NALM6 (cell line): ENCODE results near the genes TGOLN2 and CAPG.

DNA sequence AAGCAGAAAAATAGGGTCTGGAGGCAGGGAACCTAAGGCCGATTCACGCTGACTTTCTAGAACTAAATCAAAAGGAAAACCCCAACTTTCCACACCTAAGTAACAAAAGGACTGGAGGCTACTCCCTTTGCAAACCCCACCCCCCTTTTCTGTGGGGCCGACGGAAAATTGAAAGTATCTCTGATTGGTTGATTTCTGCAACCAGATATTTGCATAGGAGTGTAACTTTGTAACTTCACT lies 19.2 kb downstream of the TMSB10 start:
- PRO-cap: no peak

- PRO-cap: no peak
Observed at GRCh38 chr2:84989623-84990272, 18.8 kb downstream of the KCMF1 start.

DNA sequence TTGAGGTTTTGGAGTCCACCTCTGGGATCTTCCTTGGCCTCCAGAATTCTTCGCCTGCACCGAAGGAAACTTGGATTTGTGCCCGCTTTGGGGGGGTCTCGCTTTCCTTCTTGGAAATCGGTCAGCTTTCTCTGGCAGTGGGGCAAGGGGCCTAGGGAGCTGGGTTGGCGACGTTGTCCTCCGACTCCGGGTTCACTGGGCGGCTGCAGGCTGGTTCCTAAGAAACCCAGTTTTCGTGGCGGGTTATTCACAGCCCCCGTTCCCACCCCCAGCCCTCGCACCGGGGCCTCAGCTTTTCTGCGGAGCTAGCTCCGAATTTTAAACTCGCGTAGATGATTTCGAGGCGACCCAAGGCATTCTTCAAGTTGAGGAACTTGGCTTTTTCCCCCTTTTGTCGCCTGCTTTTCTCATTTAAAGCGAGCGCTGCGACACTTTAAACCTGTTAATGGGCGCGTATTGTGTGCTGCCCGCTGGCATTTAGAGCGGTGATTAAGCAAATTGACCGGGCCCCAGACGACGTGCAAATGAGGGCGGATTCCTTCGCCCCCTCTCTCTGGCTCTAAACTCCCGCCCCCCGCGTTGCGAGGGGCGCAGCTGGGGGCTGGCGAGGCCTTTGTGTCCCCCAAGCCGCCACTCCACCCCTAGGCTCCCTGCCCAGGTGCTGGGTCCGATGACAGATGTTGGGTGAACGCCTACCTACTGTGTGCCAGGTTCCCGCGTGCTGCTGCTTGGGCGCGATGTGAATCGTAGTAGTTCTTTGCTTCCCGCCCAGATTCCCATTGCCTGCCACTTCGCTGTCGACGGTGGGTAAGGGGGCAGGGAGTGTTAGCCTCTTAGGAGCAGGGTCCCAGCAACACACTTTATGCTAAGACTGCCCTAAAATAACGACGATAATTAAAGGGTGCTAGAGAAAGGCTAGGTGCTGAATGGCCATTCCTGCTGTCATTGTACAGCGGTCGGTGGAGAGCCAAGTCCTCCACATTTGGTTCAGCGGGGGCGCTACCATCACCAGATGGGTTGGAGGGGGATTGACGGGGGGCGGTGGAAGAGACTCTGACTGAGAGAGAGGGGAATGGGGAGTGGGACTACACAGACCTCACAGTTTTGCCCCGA lies 1.8 kb downstream of the TCF7L1 start:
- PRO-cap: no peak

DNA sequence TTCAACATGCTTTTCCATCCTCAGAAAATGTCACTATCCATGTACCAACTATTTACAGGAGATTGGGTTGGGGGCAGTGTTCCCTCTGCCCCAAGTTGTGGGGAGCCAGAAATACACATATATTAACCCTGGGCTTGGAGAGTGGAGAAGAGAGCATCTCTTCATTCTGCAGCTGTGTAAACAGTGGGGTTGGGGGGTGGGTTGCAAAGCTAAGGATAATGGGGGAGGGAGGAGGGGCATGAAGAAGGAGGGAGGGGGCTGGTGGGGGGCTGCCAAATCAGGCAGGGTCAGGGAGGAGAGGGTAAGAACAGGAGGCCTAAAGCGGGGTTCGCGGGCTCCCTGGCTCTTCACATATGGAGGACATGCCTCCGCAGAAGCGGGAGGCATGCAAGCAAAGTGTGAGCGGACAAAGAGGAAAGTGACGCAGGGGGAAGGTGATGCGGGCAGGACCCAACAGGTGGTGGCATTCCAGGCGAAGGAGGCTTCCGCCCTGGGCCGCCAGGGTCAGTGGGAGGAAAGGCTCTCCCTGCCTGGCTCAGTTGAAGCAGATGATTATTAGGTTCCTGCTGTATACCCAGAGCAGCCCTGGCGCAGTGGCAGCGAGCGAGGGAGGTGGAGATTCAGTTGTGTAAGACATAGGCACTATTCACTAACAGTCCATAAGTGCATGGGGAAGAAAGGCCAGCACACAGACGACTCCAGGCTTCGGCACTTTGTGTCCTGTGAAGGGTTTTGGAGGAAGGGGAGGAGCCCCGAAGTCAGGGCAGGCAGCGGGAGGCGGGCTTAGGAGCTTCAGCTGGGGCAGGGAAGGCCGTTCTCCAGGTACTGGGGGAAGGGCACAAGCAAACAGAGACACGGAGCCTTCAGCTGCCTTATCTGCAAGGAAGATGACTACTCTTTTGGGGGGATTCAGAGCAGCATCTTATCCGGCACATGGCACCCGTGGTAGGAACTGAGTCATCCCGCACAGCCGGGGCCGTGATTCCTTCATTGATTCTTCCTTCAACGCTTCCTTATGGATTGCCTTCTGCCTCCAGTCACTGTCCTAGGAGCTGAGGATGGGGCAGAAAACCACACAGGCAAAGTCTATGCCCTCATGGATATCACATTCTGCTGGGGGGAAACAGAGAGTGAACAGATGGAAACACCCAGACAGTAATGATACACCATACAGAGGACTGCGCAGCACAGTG lies 89.9 kb downstream of the TGOLN2 start:
- PRO-cap: no peak

- PRO-cap: no peak
Observed at GRCh38 chr2:85244078-85244986, 83.5 kb downstream of the TGOLN2 start.

DNA sequence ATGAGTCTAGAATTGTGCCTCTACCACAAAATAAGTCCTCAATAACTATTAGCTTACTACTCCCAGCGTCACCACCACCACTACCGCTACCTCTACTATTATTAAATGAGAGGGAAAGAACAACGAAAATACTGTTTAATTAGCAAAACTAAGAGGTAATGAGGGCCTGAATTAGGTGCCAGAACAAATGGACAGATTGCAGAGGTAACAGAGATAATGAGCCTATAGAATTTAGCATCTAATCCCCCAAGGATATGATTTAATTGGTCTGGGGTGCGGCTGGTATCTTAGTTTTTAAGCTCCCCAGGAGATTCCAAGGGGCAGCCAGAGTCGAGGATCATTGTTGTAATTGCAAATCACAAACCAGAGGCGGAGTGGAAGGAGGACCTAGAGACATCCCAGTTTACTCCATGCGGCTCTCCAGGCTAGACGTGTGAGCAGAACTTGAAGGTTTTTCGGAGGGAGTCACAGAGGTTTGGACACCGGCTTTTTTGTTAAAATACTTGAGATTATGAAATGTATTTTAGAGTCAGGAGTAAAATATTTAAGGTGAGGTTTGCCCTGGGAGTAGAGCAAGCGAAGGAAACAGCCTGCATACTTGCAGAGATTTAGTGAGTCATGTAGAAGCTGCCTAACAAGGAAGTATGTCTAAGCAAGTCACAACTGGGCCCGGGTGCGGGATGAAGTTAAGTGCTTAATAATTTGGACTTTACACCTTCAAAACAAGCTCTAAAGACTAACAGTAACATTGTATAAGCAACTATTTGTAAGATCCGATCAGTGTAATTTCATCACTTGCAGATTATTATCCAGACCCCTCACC lies 39.6 kb downstream of the TGOLN2 start:
- PRO-cap: no peak

DNA sequence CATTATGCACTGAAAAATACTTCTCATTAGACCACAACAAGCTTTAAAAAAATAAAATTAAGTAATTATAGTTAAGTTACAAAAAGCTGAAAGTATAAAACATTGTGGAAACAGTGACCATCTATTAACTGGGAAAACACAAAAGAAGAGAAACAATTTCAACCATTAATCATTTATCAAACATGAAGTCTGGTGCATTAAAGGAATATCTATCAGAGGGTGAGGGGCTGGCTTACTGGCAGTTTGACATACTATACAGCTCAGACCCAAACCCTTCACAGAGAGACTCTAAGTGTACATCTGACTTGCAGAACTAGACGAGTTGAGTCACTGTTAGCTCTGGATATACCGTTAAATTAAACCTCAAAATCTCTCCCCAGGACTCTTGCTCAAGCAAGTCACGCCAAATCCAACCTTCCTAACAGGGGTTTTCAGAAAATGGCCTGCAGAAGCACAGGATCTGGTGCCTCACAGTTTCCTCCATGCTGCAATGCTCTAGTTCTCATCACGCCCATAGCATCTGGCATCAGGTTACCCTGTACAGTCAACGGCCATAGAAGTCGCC lies 9.6 kb downstream of the TGOLN2 start:
- PRO-cap: no peak

DNA sequence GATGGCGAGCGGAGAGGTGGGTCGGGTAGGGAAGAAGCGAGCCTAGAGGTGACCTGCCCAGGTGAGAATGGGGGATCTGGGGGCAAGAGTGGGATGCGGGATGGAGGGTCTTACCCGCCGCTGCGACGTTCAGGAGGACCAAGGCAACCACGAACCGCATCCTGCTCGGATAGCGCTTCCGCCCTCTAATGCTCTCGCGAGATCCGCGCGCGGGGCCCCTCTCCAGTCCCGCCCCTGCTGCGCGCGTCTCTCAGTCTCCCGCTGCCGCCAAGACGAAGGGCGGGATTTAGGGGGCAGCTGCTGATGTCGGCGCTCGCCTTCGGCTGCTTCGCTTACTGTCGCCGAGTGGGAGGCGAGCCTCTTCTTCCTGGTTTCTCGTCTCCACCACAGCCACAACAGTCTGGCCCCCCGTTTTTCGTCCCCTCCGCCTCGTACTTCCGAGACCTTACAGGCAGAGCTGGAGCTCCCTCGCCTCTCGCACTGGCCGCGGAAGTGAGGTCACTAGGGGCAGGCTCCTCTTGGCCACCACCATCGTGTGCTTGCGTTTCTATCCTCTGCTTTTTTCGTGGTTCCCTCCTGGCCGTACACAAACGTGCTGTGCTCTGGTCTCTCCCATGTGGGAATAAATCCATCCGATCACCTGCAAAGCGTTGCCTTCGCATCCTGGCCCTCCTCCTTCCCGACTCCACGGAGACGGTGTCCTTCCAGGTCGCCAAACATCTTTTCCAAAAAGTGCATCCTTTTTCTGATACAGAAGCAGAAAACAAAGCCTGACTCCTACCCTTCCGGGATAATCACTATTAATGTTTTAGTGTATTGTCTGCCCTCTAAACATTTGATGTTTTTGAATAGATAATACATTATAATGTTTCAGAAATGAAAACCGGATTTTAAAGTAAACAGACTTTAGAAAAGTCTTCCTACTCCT lies at the start of gene TGOLN2:
TGOLN2 (minus strand) TSS at position 187 of the 928 bp plus-strand sequence.
- PRO-cap: bidirectional peak, plus-strand start at position 270 of the sequence, minus-strand start at position 145 of the sequence; bidirectional peak, plus-strand start at position 559 of the sequence, minus-strand start at position 494 of the sequence

GRCh38 chr2:85349221-85349776 lies 5.0 kb downstream of the RETSAT start:
- PRO-cap: no peak

GRCh38 chr2:85356840-85357356 lies 2.3 kb downstream of the ELMOD3 start:
- PRO-cap: no peak

DNA sequence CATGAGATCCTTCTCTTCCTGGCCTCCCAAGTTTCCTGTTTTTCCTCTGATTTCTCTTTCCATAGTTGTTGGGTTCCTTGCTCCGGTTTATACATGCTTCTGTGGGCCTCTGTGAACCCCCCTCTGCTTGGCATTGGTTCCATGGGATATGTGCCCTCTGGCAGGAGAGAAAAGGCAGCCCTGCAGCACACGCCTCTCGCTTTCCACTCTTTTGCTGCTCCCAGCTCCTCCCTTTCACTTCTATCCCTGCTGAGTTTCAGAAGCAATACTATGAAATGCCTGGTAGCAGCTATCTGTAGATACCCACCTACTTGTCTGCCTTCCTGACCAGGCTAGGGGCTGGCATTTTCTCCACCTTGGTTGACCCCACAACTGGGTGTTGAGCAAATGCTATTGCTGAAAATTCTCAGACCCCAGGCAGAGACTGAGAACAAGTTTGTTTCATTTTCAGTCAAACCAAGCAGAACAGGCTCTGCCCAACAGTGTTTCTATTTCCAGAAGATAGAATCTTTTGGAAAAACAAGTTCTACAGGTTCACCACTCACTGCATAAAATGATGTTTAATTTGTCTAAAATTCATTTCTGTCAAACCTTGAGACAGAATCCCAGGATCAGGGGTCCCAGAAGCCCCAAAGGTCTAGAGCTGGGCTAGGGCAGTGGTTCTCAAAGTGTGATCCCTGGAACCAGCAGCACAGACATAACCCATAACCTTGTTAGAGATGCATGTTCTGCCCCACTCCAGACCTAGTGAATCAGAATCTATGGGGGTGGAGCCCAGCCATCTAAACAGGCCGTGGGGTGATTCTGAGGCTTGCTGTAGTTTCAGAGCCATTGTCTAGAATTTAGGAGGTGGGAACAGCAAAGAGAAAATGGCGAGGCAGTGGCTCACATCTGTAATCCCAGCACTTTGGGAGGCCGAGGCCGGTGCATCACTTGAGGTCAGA lies 13.3 kb downstream of the CAPG start:
- PRO-cap: no peak

- PRO-cap: unidirectional peak, minus-strand start at chr2:85410364
Observed at GRCh38 chr2:85410165-85410898, at the start of gene CAPG. Gene CAPG (minus strand): TSS chr2:85410366.

DNA sequence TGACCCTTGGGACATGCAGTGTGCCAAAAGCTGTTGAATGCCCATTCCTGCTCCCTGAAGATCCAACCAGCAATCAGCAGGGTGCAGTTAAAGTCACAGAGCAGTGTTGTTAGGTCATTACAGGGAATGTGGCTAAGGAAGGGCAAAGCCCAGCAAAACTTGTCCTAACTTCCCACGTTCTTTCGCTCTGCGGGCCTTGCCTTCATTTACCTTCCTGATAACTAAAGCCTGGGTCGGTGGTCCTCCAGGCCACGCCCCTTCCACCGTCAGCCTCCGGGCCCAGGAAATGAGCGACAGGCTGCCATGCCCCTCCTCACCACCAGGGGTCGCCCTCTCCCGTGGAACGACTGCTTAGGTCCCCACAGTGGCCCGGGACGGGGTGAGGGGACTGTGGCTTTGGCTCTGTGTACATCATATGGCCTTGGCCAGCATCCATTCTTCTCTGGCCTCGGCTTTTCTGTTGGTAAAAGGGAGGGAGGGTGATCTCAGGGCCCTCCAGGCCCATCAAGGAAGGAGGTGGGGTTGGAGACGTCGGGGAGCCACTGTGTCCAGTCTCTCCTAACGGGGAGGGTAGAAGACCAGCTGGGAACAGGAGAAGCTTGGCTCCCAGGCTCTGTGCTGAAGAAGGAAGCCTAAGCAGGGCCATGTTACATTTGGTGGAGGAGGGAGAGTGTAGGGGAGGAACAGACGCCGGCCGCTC lies 2.1 kb downstream of the SH2D6 start:
- PRO-cap: bidirectional peak, plus-strand start at position 362 of the sequence, minus-strand start at position 223 of the sequence

GRCh38 chr2:85504536-85505625 lies 34.1 kb upstream of the MAT2A start:
- PRO-cap: no peak

DNA sequence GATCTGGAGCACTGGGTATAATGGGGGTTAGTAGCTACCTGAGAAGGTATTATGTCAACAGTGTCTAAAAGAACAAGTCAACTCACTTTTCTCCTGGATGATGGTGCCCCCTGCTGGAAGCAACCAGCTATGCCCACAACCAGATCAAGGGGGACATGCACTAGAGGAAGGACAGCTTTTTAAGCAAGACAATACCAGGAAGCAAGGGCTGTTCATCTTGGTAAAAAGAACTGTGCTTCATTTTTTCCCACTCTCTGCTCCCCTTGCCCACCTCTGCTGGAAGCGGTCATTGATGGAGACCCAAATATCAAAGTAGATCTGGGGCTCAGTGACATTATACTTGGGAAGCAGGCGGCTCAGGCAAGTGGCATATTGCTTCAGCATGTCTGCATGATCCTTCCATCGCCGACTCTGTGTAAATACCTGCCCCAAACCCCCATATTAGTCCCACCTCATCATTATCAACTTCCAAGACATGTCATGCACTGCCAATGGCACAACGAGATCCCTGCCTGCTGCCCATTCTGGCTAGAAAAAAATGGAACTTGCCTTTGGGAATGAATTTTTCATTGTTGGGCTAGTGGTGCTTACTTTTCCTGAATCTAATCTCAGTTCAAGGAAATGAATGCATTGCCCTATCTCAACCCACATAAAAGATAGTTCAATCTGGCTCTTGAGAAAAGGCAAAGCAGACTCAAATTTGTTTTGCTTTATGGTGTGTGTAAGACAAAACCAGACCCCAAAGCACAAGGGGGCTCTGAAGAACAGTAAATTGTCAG lies 9.0 kb downstream of the GGCX start:
- PRO-cap: no peak

- PRO-cap: no peak
Observed at GRCh38 chr2:85648835-85649609, 19.0 kb downstream of the SFTPB start.

DNA sequence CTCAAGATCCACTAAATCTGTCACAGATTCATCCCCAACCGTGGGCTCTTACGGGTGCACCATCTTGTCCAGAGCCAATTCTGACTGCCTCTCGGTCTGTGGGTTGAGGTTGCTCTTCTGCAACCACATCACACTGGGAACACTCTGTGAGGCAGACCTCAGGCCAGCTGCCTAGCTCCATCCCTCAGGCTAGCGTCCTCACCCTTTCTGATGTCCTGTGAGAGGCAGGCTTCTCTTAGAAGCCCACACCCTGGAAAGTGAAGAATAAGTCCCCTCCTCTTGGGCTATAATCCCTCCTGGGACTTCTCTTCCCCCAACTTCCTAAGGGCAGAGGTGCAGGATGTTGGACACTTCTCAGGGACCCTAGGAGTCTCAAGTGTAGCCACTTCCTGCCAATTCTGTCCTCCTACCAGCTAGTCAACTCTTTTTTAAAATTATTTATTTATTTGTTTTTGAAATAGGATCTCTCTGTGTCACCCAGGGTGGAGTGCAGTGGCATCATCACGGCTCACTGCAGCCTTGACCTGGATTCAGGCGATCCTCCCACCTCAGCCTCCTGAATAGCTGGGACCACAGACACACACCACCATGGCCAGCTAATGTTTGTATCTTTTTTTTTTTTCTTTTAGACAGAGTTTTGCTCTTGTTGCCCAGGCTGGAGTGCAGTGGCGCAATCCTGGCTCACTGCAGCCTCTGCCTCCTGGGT lies 11.7 kb downstream of the SFTPB start:
- PRO-cap: no peak

DNA sequence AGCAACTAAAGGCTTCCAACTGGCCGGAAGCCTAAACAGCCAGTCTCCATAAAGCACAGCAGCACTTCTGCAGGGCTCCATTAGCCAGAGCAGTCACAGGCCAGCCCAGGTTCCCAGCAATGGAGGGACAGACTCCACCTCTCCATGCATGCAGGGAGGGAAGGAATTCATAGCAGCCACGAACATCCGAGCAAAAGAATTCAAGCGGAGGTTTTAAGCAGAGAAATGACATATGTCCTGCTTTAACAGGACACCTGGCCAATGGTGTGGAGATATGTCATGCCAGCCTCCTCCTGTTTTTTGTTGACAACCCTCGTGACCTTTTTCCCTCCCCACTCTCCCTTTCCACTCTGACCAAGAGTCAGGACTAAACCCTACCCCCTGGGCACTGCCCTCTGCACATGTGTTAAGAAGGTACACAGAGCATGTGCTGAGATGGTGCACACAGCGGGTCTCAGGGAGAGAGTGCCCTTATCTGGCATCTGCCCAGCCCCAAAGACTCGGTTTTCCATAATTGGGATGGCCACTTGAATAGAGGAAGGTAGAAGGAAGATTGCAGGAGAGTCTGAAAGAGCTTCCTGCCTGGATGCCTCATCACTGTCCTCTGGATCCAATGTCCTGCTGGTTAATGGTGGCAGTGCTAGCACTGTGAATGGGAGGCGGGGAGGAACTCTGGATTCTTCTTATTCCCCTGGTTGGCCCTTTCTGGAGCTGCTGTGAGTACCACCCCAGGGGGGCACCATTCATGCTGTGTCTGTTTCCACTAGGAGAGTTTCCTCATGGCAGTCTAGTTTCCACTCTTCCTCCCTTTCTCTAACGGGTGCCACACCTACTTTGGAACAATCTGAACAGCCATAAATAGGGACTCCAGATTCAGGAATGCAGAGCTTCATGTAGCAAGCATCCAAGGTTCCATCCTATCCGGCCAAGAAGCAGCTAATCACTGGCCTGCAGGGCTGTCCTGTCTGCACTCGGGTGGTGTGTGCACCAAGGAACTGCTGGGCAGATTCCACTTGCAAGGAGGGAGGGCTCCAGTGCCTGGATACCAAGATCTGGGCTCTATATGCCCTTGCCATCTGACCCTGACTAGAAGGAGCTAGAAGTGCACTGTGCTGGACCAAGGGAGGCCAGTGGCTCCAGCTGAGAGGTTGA lies 4.9 kb upstream of the ATOH8 start:
- PRO-cap: no peak

GRCh38 chr2:85776975-85778169 lies 23.6 kb downstream of the ATOH8 start:
- PRO-cap: no peak

- PRO-cap: no peak
Observed at GRCh38 chr2:85799011-85800123, 45.6 kb downstream of the ATOH8 start.